AG08470 (cell line): ENCODE measurements around the gene MEF2D.

GRCh38 chr1:156445846-156446377, 54.7 kb downstream of the MEF2D start:
- RRBS: no CpG with 5 or more reads among the region's 10 CpGs

- RRBS: 37% methylated on average over 3 of the region's 34 CpGs
These were observed 19.6 kb downstream of the MEF2D start for GRCh38 chr1:156480555-156481715.

- RRBS: no CpG with 5 or more reads among the region's 15 CpGs
These were observed 18.2 kb downstream of the MEF2D start for GRCh38 chr1:156482399-156482757.

GRCh38 chr1:156490079-156491244, 10.1 kb downstream of the MEF2D start:
- RRBS: no CpG with 5 or more reads among the region's 17 CpGs

DNA sequence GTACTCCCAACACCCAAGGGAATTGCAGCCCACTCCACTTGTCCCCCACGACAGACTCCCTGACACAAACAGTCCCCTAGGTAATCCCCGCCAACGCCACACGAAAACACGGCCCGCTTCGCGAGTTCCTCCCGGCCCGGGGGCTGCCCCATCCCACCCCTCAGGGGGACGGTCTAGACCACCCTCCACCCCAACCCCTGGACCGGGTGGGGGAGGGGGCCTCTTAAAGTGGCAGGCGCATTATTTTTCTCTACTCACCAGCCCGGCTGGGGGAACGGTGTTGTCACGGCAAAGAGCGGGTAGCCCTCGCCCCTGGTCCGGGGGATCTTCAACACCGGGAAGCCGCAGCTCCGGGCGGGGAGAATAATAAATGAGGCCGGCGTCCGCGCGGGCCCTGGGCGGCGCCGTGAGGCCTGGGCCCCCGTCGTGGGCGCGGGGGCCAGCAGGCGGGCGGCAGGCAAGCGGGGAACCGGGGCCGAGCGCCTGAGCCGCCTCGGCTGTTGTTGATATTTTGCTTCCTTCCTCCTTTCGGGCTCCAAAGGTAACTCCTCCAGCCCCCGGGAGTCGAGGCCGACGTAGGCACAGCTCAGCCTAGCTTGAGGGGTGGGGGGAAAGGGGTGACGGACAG, at the start of gene MEF2D:
Gene MEF2D (minus strand): TSS at position 548 of the 628 bp plus-strand sequence.
- RRBS: 1% methylated on average over 31 of the region's 49 CpGs

GRCh38 chr1:156502597-156503867, 2.5 kb upstream of the MEF2D start:
- RRBS: no CpG with 5 or more reads among the region's 13 CpGs

- RRBS: no CpG with 5 or more reads among the region's 19 CpGs
These were observed 10.0 kb upstream of the MEF2D start for GRCh38 chr1:156510483-156511165.

DNA sequence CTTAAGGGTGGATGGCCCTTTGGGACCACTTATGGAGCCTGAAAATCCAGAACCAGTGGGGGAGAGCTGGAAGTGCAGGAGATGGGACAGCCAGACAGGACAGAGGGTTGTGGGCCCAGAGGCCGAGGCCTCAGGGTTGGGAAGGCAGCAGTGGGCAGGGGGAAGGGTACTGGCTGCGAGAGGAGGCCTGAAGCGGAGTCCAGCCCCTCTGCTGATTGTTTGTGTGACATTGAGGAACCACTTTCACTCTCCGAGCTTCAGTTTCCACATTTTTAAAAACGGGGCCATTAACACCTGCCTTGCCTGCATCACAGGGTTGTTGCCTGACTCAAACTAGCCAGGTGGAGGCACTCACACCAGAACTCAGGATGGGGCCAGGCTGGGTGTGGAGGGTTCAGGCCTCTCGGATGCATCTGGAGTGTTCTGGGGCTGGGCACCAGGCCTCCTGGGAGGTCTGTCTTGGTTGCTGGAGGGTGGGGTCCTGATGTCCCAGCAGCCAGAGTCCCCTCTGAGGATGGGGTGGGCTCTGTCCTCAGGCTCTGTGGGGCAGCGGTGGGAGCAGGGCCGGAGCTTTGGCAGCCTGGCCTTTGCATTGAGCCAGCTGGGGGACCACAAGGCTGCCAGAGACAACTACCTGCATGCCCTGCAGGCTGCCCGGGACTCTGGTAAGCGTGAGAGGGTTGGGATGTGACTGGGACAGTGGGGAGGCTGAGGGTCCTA, 3.1 kb downstream of the TTC24 start:
- RRBS: 68% methylated on average over 2 of the region's 10 CpGs

DNA sequence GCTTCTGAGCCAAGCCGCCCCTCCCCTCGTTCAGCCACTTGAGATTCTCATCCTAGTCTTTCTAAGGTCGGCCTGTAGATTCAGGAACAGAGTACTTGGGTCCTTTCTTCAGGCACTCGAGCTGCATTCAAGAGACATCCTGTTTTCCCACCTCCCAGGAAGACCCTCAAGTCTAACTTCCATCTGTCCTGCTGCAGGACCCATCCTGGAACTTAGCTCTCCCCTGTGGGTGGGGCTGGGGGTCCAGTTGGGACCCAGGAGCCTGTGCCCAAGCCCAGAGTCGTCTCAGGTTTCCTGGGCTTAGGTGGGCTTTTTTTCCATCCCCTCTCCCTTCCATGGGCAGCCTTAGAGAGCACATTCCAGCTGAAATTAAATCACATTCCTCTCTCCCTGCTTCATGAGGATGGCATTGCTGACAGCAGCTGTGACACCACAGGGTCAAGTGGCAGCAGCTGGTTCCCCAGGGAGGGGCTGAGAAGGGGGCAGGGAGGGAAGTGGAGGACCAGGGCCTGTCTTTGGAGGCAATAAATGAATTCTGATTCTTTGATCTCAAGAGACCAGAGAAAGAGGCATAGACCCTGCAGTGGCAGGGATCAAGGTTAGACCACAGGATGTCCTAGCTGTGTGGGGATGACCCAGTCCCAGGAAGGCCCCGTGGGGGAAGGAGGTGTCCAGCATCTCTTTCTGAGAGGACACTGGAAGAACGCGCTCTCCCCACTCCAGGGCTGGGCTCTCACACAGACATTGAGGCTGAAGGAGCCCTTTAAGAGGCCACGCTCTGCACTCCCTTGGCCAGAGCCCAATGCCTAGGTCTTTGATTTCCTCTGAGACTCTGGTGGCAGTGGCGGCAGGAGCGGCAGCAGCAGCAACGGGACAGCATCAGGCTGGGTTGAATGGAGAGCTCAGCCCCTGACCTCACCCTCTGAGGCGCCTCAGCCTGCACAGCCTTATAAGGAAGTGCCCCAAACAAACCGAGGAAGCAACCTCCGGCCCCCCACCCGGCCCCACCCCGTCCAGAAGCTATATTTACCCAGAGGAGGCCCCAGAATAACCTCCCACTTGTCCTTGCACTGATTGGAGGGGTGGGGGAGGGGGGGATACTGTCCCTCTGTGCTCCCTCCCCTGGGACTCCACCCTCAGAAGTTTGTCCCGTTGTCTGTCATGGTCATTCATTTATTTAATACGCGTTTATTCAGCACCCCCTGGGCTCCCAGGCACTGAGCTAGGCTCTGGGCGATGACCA, 12.6 kb downstream of the NES start:
- RRBS: no CpG with 5 or more reads among the region's 21 CpGs

- RRBS: no CpG with 5 or more reads among the region's 16 CpGs
These were observed 9.3 kb downstream of the NES start for GRCh38 chr1:156667439-156668702.

DNA sequence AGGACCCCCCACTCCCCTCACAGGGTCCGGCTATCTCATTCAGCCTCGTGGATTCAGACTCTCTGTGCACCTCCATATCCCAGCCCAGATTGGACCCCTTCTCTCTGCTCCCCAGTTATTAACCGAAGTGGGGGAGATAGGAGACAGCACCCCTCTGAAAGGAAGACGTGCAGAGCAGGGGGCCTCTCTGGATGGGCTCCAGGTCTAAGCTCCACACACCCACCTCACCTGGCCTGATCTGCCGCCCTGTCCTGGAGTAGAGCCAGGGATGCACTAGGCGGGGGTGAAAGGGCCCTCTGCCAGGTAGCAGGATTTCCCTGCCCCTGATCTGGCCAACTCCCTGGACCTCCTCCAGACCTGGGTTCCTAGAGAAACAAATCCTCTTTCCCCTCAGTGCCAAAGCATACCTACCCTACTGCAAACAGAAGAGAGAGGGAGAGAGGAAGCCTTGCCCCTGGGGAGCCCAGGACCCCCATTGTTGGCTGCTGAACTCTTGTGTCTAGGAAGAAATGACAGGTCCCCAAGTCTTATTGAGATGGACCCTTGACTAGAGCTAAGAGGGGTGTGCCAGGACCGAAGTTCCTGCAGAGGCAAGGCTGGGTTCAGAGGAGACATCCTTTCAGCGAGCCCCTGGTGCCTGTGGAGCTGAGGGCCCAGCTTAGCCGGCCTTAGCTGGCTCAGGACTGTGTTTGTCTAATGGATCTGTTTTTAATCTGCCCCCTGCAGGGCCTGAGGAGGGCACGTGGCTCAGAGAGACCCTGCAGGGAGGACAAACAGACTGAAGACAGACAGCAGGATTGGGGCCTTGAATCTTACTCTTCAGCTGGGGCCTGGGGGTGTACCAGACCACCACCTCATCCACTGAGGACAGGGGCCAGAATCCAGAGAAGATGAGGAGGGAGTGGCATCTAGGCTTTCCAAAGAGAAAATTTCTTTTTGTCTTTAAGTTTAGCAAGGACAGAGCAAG, 1.9 kb downstream of the CRABP2 start:
- RRBS: no CpG with 5 or more reads among the region's 10 CpGs

DNA sequence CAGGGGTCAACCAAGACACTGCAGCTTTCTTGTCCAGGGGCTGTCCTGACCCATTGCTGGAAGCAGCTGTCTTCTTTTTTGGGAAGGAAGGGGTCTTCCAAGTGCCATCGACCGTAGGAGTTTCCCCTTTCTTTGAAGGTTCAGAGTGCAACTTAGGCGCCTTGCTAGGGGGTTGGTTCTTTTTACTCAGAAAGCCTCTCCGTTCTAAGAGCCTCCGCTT, 1.0 kb upstream of the METTL25B start:
- RRBS: no CpG with 5 or more reads among the region's 5 CpGs

GRCh38 chr1:156732695-156733590, 4.4 kb upstream of the ISG20L2 start:
- RRBS: no CpG with 5 or more reads among the region's 11 CpGs

- RRBS: no CpG with 5 or more reads among the region's 14 CpGs
These were observed 931 bp upstream of the PRCC start for GRCh38 chr1:156766185-156767022.

DNA sequence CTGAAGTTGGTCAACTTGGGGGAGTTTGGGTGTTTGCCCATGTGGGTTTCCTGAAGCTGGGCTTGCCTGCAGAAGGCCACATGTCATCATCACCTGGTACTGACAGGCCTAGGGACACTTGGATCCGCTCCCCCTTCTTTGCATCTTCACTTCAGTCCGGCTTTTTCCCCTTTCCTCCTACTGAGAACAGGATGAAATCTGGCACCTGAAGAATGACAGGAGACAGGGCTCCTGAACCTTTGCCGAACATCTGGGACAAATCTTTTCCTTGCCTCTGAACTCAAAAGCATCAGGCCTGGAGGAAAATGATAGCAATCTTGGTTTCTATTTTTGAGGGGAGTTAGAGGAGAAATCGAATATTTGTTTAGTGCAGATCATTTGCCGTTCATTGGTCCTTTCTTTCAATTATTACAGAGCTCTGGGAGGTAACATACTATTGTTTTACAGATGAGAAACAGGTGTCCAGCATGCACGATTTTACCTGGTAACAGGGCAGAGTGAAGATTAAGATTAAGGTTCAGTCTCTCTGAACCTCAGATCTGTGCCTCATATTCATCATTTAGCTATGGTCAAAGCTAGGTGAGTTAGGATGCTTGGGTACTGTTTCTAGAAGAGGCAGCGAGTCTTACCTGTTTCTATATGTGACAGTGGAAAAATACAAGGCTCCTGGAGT, 1.2 kb downstream of the PRCC start:
- RRBS: no CpG with 5 or more reads among the region's 7 CpGs

DNA sequence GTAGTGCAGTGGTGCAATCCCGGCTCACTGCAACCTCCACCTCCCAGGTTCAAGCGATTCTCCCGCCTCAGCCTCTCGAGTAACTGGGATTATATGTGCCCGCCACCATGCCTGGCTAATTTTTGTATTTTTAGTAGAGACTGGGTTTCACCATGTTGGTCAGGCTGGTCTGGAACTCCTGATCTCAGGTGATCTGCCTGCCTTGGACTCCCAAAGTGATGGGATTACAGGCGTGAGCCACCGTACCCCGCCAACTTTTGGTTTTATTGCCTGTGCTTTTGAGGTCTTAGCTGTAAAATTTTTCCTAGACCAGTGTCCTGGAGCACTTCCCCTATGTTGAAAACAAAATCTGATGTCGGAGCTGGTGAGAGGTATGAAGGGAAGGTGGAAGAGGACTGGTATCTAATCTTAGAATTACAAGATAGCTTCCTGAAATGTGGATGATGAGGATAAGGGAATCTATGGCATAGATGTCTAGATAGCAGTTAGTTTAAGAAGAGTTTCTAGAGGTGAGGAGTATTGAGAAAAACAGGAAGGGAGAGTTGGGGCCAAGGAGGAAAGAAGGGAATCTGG, 21.8 kb downstream of the PRCC start:
- RRBS: no CpG with 5 or more reads among the region's 9 CpGs

DNA sequence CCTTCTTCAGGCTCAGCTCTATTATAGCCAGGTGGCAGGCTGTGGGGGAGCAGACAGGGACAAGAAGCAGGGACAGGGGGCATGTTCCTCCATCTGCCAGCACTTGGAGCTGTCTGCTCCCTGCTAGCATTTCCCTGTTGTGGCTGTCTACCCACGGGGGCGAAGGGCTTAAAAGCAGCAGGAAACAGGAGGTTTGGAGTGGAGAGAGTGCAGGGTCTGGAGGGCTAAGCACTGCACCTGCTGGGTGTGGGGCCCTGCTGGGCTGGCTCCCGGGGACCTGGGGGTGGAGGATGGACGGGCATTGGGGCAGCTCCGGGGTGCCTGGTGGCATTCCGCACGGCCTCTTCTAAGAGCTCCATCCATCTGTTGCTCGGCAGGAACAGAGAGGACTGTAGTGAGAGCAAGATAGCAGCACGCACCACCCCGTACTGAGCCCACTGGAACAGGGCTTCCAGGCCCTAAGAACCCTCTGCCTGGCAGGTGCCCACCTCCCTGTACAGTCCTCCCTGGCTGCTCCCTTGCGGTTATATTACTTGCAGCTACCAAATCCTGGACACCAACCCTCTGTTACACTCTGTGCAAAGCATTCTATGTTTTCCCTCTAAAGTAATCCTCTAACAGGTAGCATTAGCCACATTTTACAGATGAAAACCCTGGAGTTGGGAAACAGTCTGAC, 21.3 kb downstream of the LRRC71 start:
- RRBS: 91% methylated on average over 3 of the region's 11 CpGs

- RRBS: no CpG with 5 or more reads among the region's 1 CpG
These were observed 52.3 kb downstream of the LRRC71 start for GRCh38 chr1:156972546-156973278.

DNA sequence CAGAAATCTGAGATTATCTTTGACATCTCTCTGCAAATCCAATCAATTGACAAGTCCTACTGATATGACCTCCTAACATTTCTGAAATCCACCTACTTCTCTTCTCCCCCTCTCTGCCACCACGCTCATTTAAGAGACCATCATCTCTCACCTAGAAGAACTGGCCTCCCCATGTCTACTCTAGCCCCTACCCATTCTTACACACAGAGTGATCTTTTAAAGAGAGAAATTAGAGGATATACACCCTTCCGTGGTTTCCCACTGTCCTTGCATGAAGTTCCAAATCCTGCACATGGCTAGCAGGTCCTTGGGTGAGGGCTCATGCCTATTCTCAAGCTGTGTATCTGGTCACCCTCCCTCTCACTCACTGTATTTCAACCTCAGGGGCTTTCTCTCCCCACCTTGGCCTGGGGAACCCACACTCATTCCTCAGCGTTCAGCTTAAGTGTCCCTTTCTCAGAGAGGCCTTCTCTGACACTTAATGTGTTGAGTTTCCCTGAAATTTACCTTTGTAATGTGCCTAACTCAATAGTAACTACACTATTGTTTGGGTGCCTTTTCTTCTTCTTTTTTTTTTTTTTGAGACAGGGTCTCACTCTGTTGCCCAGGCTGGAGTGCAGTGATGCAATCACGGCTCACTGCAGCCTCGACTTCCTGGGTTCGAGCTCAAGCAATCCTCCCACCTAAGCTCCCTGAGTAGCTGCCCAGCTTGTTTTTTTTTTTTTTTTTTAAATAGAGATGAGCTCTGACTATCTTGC, 50.4 kb downstream of the ARHGEF11 start:
- RRBS: no CpG with 5 or more reads among the region's 6 CpGs

DNA sequence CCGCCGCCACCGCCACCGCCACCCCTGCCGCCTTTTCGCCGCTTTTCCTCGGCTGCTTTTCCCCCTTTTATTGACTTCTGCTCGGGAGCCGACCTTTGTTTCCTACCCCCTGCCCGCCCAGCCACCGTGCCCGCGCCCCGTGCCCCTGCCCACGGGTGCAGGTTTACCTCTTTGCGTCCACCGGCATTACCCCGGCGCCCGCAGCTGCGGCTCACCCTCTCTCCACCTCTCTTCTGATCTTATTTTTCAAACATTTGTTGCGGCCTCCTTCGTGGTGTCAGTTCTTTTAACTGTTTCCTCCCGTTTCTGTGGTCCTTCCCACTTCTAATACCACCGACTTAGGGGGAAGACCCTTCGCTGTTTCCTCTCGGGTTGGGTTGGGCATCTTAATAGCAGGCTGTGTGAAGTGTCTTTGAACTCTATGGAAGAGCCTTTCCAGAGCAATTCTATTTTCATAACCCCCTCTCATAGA, 723 bp upstream of the ARHGEF11 start:
- RRBS: no CpG with 5 or more reads among the region's 28 CpGs